Aorta (tissue), 1 donor: Measurements from ENCODE around the gene INPP5B.

GRCh38 chr1:37697512-37698084, 5.3 kb downstream of the CDCA8 start:
- PRO-cap: no peak

GRCh38 chr1:37844170-37844748, 15.1 kb downstream of the MTF1 start:
- PRO-cap: no peak

DNA sequence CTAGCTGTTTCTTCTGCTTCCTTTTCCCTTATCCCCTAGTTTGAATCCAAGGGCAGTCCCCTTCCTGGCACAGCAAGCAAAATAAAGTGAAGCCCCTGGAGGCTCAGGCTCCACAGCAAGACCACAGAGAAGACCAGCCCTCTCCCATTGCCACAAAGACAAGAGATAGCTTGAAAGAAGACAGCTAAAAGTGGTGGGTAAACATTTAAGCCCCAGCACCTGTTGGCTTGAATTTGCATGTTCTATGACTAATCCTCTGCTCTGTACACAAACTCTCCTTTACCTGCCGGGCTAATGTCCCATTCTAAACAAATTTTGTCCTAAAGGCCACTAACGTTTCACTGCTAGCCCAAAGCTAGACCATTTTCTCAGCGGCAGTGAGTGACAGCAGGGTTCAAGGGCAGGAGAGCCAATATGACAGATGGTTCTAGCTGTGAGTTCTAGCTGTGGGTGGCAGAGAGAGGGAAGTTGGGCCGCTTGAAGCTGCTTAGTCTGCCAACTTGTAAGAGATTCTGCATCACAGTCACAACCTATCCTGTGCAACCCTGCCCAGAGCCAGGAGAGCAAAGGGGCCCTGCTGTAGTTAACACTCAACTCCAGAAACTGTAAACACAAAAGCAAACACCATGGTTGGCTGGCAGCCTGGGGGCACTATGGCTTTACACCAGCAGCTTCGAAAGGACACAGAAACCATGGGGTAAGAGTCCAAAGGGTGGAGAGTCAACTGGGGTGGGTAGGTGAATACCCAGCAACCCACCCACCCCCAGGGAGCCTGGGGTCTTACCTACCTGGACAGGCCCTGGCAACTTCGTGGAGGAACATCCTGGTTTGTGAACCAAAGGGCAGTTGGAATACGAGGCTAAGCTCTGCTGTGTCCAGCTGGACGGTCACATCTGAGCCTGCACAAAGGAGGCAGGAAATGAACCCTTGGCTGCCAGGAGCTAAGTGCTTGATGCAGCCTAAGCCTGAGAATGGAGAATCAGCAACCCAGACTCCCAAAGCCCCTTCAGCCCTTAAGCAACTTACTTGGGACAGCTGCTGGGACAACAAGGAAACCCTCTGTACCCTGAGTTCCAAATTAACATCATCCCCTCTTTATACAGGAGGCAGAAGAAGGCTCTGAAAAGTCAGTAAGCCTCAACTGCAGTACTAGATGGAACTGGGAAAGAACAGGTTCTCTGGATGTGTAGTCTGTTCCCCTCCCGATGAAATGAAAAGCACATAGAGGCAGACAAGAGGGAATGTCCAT, 6.5 kb downstream of the INPP5B start:
- PRO-cap: no peak

GRCh38 chr1:37946495-37947427, at the start of gene INPP5B:
INPP5B (minus strand) TSS chr1:37947053.
- PRO-cap: unidirectional peak, minus-strand start at chr1:37946857; unidirectional peak, minus-strand start at chr1:37947051

DNA sequence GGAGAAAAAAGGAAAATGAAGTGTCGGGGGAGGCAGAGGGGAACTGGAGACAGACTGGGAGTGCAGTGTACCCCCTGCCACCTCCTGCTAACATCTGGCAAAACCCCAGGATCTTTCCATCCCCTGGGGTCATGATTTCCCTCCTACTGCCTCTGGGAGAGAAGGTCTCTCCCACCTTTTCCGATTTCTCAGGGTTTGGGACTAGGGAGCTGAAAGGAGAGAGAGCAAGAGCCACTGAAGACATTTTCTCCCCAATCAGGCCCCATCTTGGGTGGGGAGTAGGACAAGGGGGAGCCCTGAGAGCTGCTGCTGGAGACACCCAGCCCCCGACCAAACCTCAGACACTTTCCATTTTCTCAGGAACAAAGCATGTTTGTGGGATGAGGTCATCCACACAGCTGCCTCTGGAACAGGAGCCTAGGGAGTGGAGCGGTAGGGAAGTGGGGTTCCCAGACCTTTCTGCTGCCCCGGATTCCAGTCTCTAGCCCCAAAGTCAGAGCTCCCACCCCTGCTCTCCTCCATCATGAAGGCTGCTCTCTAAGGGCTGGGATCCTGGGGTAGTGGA, 5.0 kb downstream of the FHL3 start:
- PRO-cap: no peak

GRCh38 chr1:38015788-38016723, 3.5 kb downstream of the UTP11 start:
- PRO-cap: no peak

DNA sequence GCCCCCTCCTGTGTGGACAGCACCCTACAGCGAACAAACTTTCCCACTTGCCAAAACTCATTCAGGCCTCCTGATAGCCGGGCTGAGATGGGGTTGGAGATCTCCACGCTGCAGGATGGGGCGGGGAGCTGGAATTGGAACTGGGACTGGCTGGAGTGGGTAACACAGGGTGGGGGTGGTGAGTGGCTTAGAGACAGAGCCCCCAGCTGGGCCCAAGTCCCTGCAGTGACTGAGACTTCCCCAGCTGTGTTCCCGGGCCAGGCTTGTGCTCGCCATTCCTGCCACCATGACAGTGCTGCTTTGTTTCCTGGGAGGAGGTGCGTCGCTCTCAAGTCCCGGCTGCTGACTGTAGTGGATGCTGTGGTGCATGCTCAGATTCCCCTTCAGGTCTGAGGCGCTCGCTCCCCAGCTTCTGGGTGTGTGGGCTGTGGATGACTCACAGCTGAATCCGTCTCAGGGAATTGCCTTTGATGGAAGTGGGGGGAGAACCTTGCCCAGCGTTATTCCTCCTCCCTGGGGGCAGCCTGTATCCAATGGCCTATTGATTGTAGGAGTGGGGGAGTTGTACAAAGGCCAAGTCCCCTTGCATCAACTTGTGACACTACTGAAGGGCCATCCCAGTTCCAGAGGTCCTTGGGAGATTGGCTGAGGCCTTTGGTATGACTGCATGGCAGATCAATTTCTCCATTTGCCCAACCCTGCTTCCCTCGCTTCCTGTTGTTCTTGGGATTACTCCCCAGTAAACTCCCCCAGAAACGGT, 17.6 kb upstream of the POU3F1 start:
- PRO-cap: no peak

- PRO-cap: no peak
Measured at GRCh38 chr1:38433166-38433446, 386.5 kb upstream of the POU3F1 start.

- PRO-cap: no peak
Measured at GRCh38 chr1:38527092-38527710, 332.4 kb downstream of the RRAGC start.

GRCh38 chr1:38857519-38857764, 2.1 kb downstream of the RRAGC start:
- PRO-cap: no peak

DNA sequence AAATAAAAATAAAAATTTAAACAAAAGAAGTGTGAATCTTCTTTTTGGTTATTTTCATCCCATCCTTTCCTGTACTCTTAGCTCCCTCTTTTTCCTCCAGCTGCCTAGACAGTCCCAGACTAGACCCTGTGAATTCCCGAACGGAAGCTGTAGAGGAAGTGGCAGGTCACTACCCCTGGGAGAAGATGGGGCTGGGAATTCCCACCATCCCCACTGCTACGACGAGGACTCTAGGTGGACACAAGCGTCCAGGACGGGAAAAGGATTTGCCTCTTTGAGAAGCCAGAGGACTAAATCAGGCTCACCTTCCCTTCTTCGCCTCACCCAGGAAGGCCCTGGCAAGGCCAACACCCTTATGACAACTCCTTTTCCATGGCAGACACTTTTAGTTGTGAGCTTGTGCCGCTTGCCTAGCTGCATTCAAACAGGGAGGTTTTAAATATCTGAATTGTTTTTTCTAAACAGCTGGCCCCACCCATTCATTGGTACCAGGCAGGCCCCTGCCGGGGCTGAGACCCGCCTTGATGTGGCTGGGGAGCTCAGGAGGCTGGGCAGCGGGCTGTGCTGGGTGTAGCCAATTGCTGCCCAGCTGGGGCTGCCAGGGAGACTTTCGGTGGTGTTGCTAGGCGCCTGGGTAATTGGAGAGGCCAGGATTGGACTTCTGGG, 12.4 kb downstream of the RHBDL2 start:
- PRO-cap: no peak

DNA sequence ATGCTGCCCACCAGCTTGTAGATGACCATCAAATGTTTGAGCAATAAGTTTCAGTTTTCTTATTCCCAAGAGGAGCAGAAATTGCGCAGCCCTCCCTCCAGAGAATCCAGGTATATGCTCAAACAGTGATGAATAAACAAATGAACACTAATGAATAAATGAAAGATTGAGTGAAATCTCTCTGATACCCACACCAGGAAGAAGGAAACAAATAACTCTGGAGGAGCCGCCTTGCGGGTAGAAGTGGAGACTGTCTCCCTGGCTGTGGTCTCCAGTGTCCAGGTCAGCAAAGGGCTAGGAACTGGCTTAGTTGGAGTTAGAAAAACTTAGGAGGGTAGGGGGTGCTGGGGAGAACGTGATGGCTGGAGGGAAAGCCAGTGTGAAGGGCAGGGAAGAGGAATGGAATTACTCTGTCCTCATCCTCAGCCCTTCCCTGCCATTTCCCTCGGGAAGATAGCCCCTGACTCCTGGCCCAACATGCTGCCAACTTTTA, 581 bp downstream of the RHBDL2 start:
- PRO-cap: no peak

- PRO-cap: no peak
Measured at GRCh38 chr1:39080743-39081881, 55.0 kb downstream of the NDUFS5 start.

- PRO-cap: no peak
Measured at GRCh38 chr1:39167668-39168296, 36.7 kb upstream of the MACF1 start.

DNA sequence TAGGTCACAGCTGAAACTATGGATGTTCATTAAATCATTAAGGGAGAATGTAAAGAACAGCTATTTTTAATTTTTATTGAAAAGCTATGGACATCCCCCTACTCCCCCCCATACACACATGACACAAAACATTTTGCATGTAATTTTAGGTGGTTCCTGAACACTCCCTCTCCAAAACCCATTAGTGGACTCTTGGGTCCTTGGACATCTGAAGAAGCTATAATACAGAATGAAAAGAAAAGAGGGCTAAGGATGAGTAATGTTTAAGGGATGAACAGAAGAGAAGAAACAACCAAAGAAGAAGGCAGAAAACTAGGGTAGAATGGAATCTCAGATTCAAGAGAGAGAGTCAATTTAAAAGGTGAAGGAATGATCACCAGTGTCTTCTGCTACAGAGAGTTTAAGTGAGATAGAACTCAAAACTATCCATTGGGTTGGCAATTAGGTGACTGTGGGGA, 19.6 kb downstream of the MACF1 start:
- PRO-cap: no peak

DNA sequence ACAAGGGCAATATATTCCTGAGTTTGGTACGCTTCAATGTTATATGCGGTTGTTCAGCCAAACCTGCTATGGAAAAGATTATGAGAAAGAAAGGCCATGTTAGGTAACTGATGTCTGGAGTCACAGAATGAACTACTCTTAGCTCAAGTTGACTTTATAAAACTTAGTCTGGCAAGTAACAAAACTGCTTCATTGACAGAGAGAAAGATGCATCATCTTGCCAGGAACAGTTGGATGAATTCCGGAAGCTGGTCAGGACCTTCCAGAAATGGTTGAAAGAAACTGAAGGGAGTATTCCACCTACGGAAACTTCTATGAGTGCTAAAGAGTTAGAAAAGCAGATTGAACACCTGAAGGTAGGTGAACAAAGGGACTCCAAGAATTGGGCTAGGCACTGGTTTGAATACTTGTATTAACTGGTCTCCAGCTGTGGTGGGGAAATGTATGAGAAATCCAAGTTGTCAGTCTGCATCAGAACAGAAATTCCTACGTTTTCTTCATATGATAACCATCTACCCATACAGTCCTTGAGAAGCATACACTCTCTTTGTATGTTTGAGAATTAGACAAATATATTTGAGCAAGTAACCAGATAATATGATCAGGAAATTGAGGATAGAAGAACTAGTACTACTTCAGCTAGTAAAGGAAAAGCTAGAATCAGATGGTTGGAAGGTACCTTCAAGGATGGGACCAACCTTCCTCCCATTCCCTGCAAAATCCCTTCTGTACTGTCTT, 121.4 kb upstream of the BMP8A start:
- PRO-cap: no peak

DNA sequence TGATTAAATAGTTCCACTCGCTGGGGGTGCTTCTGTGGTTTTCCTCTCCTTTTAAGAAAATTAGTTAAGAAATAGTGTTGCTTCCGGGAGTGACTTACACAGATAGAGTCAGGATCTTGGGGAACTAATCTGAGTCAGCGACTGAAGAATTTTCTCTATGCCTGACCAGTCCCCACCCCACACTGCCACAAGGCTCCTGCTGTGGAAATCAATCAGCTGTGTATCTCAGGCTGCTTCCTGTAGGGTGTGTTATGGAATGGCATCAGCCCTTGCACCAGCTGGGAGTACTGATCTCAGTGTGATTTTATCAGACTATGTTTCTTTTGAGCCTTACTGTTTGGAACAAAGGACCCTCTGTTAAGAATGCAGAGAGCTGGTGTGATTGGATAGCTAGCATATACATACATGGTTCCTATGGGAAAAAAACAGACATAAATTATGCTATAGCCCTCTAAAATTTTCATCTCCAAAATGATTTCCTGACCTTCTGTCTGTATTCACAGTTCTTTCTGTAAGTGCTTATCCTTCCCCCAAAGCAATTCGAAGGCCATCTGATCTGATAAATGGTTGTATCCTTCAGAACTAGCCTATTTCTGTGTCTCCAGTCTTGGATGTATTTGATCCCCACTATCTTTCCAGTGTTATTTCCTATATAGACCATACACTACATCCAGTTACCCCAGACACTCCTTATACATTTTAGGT, 92.7 kb upstream of the BMP8A start:
- PRO-cap: no peak

DNA sequence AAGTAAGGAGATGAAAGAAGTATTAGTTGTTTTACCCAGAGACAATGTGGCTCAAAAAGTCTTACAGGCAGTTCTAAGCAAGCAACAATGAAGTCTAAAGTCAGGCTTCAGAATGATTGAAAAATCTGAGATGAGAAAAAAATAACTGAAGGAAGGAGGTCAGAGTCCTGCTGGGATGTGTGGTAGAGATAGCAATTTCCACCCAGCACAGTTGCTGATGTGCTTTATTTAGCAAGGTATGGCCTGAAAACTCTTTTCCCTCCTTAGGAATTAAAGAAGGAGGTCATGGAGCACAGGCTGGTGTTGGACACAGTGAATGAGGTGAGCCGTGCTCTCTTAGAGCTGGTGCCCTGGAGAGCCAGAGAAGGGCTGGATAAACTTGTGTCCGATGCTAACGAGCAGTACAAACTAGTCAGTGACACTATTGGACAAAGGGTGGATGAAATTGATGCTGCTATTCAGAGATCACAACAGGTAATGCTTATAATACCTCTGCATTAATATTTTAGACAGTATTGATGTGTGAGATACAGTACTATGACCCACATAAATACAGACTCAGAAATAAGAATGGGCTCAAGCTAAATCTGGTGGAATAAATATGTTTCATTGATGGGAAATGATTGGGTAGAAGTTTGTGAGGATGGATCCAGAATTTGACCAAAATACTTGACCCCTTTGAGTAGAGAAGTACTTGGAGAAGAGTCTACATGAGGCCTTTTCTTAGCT, 60.8 kb upstream of the BMP8A start:
- PRO-cap: no peak

- PRO-cap: no peak
Measured at GRCh38 chr1:39432226-39432855, 59.1 kb upstream of the BMP8A start.

- PRO-cap: no peak
Measured at GRCh38 chr1:39458890-39459551, 32.4 kb upstream of the BMP8A start.